Neutrophil (primary cell): Measurements from ENCODE around the genes FAM178B, COX5B, TMEM131 and INPP4A.

- PRO-cap: no peak
These were observed 21.7 kb upstream of the SEMA4C start for GRCh38 chr2:96891486-96892097.

DNA sequence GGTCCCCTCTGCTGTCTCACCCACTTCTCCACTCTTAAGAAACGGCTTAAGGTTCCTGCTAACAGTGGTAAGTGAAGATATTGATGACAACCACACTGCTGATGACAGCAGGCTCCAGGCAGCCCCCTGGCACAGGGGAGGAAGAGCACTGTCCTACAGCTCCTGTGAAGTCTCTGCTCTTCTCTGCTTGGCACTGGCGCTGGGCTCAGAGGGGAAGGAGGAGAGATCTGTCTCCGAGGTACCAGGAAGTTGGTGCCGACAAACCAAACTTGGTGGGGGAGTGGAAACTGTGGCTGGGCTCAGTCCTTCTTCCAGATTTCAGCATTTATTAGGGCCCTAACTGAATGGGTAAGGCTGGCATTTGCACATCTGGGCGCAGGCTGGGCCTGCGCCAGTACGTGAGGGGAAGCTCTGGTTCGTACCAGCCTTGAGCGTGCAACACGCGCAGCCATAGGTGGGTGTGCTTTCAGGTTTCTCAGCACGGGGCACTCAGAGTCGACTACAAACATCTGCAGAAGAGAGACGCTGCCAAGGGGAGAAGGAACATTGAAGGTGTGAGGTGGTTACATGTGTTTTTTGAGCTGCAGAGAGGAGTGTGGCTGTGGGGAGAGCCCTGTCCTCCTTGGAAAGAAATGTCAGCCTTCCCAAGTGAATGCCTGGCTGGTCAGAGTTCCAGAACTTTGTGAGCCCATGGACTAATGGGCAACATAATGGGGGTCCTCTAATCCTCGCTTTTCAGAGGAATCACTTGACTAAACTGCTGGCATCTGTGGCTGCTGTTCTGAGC lies 55.0 kb upstream of the SEMA4C start:
- PRO-cap: no peak

- PRO-cap: no peak
These were observed at the start of gene FAM178B for GRCh38 chr2:96986310-96986852. TSS of gene FAM178B (minus strand) at chr2:96986580.

GRCh38 chr2:97539946-97540756 lies 49.5 kb downstream of the ANKRD36B start:
- PRO-cap: no peak

DNA sequence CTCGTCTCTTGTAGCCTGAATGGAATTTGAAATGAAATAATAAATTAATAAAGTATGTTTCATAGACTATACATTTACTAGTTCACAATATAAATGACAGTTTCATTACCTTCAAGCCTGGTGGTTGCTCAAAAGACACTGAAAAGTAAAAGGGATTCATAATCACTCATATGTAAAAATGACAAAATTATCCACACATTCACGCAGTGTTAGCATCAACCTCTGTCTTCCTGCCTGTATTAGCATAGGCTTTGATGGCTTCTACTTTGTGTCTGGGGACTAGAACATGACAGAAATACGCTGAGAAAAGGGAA lies 42.1 kb downstream of the ANKRD36B start:
- PRO-cap: no peak

- PRO-cap: no peak
These were observed 32.9 kb downstream of the ANKRD36B start for GRCh38 chr2:97556608-97557358.

GRCh38 chr2:97558393-97559197 lies 31.1 kb downstream of the ANKRD36B start:
- PRO-cap: no peak

- PRO-cap: bidirectional peak, plus-strand start at chr2:97646074, minus-strand start at chr2:97645841
These were observed at the start of gene COX5B for GRCh38 chr2:97645240-97646225. TSS of gene COX5B (plus strand) at chr2:97646062.

DNA sequence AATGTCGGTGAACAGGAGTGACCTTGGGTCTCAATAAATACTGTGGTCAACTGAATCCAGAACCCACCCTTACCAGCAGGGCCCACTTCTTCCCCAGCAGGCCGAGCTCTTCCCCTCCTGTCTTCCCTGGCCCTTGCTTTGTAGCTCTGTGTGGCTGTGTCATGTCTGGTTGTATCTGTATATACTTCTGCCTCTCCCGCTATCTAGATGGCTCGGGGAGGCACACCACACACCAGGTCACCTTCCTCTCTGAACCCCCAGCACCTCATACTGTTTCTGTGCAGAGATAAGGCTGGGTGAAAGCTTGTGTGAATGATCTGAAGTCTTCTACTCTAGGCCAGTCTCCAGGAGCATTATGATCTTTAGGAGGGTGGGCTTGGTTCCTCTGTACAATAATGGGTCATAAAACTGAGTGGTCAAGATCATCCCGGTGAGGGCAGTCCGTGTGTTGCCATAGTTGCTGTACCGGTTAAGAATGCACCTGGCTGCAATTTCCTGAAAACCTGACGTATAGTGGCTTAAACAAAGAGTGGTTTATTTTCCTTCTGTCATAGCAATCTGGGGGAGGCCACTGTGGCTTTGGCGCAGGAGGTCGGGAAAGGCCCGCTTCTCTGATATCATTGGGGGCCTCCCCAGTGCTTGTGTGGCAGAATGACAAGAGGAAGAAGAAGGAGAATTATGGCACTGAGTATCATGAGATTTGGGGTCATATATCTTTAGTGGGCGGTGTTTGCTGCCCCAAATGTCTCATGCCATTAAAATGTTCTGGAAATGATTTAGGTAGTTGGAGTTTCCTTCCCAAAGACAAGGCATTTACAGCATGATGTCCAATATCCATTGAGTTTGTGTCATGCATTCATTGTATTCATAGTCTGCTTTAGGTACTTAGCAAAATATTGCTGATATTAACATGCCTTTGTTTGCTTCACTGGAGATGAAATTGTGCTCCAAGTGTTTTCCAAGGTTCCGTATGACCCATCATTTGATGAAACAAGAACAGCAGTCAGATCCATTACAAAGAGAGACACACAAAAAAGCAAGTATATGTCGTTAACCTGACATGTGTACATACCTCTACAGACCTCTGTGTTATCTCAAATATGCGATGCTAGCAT lies 4.4 kb downstream of the C2orf92 start:
- PRO-cap: no peak

DNA sequence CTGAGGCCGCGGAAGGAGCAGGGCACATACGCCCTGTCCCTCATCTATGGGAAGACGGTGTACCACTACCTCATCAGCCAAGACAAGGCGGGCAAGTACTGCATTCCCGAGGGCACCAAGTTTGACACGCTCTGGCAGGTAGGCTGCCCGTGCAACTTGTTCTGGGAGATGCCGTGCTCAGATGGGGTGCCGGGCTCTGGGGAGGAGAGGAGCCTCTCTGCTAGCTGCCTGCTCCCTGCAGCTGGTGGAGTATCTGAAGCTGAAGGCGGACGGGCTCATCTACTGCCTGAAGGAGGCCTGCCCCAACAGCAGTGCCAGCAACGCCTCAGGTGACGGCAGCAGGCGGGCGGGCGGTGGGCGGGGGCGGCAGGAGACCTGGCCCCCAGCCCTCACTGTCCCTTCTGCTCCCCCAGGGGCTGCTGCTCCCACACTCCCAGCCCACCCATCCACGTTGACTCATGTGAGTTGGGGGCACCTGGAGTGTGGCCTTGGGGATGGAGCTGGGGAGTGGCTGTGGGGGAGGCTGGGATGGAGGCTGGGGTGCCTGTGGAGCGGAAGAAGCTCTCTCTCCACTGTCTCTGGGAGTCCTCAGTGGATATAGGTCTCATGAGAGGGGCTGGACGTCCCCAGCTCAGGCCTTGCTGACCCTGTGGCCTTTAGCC lies 19.6 kb downstream of the ZAP70 start:
- PRO-cap: no peak

DNA sequence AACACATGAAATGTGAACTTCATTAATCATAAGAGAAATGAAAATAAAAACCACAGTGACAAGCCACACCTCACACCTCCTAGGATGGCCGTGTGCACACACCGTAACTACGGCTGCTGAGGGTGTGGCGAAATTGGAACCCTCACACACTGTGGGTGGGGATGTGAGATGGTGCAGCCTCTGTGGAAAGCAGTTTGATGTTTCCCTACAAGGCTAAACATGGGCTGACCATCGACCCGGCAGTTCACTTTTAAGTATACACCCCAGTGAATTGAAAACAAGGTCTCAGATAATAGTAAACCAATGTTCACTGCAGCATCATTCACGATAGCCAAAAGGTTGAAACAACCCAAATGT lies 32.2 kb downstream of the ZAP70 start:
- PRO-cap: no peak

- PRO-cap: no peak
These were observed 79.1 kb downstream of the ZAP70 start for GRCh38 chr2:97792284-97793016.

- PRO-cap: bidirectional peak, plus-strand start at chr2:97995311, minus-strand start at chr2:97995242
These were observed 707 bp downstream of the TMEM131 start for GRCh38 chr2:97994723-97995759.

DNA sequence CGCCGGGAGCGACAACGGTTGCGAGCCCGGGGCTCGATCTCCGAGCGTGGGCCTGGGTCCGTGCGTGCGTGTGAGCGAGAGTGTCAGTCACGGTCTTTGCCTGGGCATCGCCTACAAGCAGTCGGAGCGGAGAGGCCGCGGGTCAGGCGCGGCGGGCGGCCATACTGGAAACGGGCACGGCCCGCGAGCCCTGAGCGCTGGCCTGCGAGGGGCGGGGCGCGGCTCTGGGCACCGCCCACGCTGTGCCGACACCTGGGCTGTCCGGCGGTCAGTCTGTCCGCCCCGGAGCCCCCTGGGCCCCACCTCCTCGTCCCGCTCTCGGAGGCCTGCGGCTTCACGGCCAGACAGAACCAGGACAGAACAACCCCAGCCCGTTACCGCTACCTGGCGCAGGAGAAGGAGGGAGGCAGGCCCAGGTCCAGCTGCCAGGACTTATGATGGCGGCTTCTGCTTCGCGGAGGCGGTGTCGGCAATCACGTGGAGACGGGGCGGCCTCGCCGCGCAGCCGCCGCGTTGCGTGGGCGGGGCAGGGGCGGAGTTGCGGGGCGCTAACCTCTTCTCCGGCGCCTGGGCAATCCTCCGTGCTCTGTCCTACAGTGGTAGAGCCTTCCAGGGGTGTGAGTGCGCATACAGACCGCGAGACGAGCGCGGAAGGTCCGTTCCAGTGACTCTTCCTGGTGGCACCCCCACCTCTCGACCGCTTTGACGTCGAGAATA lies at the start of gene TMEM131:
TSS of gene TMEM131 (minus strand) at position 189 of the 717 bp plus-strand sequence.
- PRO-cap: unidirectional peak, minus-strand start at position 163 of the sequence

GRCh38 chr2:98158140-98158848 lies 71.3 kb downstream of the VWA3B start:
- PRO-cap: no peak

DNA sequence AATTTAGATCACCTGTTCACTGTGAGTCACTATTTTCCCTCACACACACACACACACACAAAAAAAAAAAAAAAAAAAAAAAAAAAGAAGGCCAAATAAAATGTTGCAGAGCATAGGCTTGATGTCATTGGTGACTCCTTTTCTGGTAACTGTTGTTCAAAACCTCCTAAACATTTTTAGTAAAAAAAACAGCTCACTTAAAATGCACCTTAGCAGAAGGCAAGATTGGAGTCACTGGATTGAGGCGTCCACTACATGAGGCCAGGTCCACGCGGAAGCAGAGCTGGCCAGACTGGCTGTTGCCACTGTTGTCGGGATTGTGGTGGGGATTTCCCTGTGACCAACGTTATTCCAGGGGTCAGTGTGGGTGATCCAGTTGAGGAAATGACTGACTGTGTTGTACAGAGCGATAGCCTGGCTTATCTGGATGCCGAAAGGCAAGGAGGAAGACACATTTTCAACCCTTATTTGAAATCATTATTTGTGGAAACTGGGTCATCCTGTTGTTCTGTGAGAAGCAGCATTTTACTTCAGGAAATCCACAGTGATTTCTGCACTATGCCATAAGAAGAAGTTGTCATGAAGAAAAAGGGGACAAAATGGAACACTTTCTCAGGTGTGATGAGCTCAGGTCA lies 52.0 kb upstream of the CNGA3 start:
- PRO-cap: no peak

DNA sequence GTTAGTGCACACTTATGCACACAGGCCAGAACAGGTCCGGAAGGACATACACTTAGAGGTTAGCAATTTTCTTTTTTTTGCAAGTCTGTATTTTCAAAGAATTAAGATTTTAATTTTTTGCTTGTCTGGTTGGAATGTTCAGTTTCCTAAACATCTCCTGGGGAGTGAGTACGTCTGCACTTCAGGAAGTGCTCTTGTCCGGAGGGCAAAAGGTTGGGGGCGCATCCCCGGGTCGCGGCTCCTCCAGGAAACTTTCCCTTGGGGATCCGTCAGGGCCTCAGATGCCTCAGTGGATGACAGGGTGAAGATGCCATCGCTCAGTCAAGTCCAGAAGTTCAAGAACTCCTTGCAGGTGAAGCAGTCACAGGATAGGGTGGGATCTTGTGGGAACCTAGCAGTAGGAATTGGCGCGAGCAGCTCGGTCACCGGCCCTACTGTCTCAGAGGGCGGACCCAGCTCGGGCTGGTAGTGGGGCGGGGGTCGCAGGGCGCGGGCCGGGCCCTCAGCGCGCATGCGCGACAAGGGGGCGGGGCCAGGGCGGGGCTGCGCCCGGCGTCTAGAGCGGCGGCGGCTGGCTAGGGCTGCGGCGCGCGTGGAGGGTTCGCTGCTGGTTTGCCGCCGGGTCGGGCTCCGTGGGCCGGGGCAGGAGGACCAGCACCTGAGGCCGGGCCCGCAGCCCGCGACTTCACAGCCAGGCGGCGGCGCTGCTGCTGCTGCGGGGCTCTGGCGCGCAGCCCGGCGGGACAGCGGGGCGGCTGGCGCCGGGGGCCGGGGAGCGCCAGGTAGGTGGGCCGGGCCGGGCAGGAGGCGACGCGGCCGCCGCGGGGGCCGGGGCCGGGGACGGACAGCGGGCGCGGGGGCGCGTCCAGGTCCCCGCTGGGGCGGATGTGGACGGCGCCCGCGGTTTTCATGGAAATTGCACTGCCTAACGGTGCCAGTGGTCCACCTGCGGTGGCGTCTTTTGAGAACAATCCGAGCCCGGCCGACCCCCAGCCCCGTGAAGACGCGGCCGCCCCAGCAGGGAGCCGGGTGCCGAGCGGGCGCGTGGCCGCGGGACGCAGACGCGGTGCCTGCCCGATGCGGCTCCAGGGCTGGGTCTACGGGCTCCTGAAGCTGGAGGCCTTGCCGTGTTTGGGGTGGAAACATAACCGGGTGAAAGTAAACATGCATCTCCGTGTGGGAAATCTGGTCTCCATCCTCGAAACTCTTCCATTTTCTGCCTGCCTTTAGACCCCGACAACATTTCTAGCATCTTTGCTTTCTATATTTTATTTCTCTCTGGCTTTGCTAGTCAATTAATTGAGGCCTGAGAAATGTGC lies at the start of gene INPP4A:
TSS of gene INPP4A (plus strand) at position 555 of the 1,319 bp plus-strand sequence.
- PRO-cap: unidirectional peak, plus-strand start at position 584 of the sequence

DNA sequence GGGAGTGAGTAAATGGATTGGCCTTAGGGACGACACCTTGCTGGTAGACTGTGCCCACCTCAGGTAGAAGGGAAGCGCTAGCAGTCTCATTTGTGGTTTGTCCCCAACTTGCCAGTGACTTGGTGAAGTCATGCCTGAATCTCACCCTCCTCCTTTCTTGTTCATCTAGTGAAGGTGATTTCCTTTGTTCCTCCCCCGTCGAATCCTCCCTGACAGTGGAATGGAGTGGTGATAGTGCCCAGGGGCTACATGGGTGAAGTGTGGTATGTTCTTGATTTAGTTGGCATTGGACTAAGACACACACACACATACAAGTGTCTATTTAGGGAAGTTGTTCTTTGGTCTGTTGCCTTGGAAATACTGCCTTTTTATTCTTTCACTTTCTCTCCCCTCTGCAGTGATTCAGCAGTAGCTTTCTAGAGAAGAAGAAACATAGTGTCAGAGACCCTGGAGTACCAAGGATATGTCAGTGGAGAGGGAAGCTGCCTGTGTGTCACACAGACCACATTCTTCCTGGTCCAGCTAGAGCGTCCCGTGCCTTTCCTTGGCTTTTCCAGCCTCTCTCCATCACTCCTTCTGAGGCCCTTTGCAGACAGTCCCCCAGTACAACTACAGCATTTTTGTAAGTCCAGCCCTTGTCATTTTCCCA lies 10.9 kb downstream of the INPP4A start:
- PRO-cap: no peak

GRCh38 chr2:98460715-98461583 lies 16.3 kb downstream of the INPP4A start:
- PRO-cap: no peak

- PRO-cap: no peak
These were observed 20.3 kb downstream of the INPP4A start for GRCh38 chr2:98464787-98465466.